Liver (tissue), 9 donors: ENCODE measurements around the genes CCDC54, RETNLB and NECTIN3.

- PRO-cap, 5 experiments, result peak in 3 of 5 experiments; most common plus-strand start chr3:102180497 (in 3); most common minus-strand start chr3:102180386 (in 1)
- RAMPAGE, long total RNA, 2 experiments, result no peak in any of the 2 experiments
- RRBS, result no CpG with 5 or more reads among the region's 8 CpGs
Measured at GRCh38 chr3:102180216-102180662, 254.6 kb upstream of the ZPLD1 start.

DNA sequence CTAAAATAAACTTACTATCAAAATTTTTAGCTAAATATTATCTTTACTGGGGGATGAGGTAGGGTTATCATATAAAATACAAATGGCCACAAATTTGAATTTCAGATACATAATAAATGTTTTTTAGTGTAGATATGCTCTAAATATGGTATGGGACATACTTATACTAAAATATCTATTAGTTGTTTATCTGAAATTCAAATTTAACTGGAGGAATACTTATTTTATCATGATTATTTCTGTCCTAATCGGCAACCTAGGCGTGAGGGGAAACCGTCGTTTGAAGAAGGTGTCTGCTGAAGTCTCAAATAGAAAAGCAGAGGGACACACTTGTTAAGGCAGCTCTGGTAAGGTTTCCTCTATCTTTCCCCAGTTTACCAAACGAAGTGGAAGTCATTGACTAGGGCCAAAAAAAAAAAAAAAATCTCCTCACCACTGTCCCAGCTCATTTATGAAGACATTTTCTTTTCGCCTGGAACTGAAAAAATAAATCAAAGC is 238.4 kb downstream of the ZPLD1 start:
- PRO-cap, 5 experiments, result peak in 2 of 5 experiments; most common plus-strand start position 311 of the sequence (in 1); most common minus-strand start position 281 of the sequence (in 1)
- RAMPAGE, long total RNA, 2 experiments, result no peak in any of the 2 experiments
- RRBS, result no CpG with 5 or more reads among the region's 6 CpGs

- PRO-cap, 5 experiments, result peak in 1 of 5 experiments; most common plus-strand start chr3:104850561 (in 1)
- RAMPAGE, long total RNA, 2 experiments, result no peak in any of the 2 experiments
Measured at GRCh38 chr3:104850372-104850663, 516.4 kb upstream of the ALCAM start.

- PRO-cap, 5 experiments, result no peak in any of the 5 experiments
- RAMPAGE, long total RNA, 2 experiments, result no peak in any of the 2 experiments
- RRBS, result no CpG with 5 or more reads among the region's 3 CpGs
Measured at GRCh38 chr3:105801432-105801866, 67.4 kb downstream of the CBLB start.

- PRO-cap, 5 experiments, result peak in 2 of 5 experiments; most common plus-strand start chr3:105867430 (in 2)
- RAMPAGE, long total RNA, 2 experiments, result no peak in any of the 2 experiments
- RRBS, result no CpG with 5 or more reads among the region's 9 CpGs
Measured at GRCh38 chr3:105867224-105867716, 1.5 kb downstream of the CBLB start.

GRCh38 chr3:107208039-107208673 is 169.1 kb upstream of the CCDC54 start:
- PRO-cap, 5 experiments, result peak in 1 of 5 experiments; most common plus-strand start chr3:107208276 (in 1)
- RAMPAGE, long total RNA, 2 experiments, result no peak in any of the 2 experiments
- RRBS, result no CpG with 5 or more reads among the region's 2 CpGs

GRCh38 chr3:107377174-107377598 is at the start of gene CCDC54:
CCDC54 (plus strand) TSS chr3:107377439.
- PRO-cap, 5 experiments, result no peak in any of the 5 experiments
- RAMPAGE, long total RNA, 2 experiments, result no peak in any of the 2 experiments

- PRO-cap, 5 experiments, result peak in 5 of 5 experiments; most common plus-strand start chr3:107524903 (in 4); most common minus-strand start chr3:107524560 (in 2)
- RAMPAGE, long total RNA, 2 experiments, result no peak in any of the 2 experiments
- RRBS, result no CpG with 5 or more reads among the region's 25 CpGs
Measured at GRCh38 chr3:107524479-107525026, 1.8 kb downstream of the BBX start.

GRCh38 chr3:107992852-107993799 is 97.7 kb downstream of the CD47 start:
- PRO-cap, 5 experiments, result no peak in any of the 5 experiments
- RAMPAGE, long total RNA, 2 experiments, result no peak in any of the 2 experiments
- RRBS, result no CpG with 5 or more reads among the region's 11 CpGs

DNA sequence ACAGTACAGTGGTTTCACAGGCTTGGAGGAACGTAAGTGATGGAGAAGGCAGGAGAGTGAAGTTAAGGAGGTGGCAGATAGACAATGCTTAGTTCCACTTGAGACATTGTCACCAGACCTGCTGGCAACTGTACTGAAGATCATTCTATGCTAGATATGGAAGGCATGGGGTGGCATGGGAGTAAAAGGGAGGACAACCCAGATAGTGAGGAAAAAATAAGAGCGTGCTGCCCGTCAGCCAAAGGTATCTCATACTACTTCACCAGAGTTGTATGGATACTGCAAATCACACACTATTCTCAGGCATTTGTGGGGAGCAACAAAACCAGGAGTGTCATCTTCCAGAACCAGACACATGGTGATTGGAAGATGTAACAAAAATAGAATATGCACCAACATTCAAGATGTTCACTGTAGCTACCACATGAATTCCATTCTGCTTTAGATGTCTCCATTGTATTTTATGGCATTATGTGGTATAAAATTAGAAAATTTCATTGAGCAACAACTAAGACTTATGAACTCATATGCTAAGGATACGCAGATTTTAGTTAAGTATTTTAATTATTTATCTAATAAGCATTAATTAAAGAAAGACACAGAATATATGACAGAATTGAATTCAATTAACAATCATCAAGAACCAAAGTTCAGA is 34.9 kb downstream of the CD47 start:
- PRO-cap, 5 experiments, result no peak in any of the 5 experiments
- RAMPAGE, long total RNA, 2 experiments, result no peak in any of the 2 experiments
- RRBS, result no CpG with 5 or more reads among the region's 4 CpGs

- PRO-cap, 5 experiments, result no peak in any of the 5 experiments
- RAMPAGE, long total RNA, 2 experiments, result no peak in any of the 2 experiments
Measured at GRCh38 chr3:108092916-108093155, 2.0 kb upstream of the CD47 start.

- PRO-cap, 5 experiments, result no peak in any of the 5 experiments
- RAMPAGE, long total RNA, 2 experiments, result no peak in any of the 2 experiments
- RRBS, result no CpG with 5 or more reads among the region's 8 CpGs
Measured at GRCh38 chr3:108099711-108100281, 9.0 kb upstream of the CD47 start.

- PRO-cap, 5 experiments, result no peak in any of the 5 experiments
- RAMPAGE, long total RNA, 2 experiments, result no peak in any of the 2 experiments
- RRBS, result no CpG with 5 or more reads among the region's 4 CpGs
Measured at GRCh38 chr3:108127144-108127697, 36.4 kb upstream of the CD47 start.

GRCh38 chr3:108389444-108389682 is 93.0 kb downstream of the HHLA2 start:
- PRO-cap, 5 experiments, result no peak in any of the 5 experiments
- RAMPAGE, long total RNA, 2 experiments, result no peak in any of the 2 experiments
- RRBS, result no CpG with 5 or more reads among the region's 1 CpG

- PRO-cap, 5 experiments, result no peak in any of the 5 experiments
- RAMPAGE, long total RNA, 2 experiments, result no peak in any of the 2 experiments
- RRBS, result no CpG with 5 or more reads among the region's 3 CpGs
Measured at GRCh38 chr3:108757267-108757596, at the start of gene RETNLB. RETNLB (minus strand) TSS chr3:108757410.

- PRO-cap, 5 experiments, result no peak in any of the 5 experiments
- RAMPAGE, long total RNA, 2 experiments, result no peak in any of the 2 experiments
- RRBS, result no CpG with 5 or more reads among the region's 6 CpGs
Measured at GRCh38 chr3:108806299-108806968, 16.2 kb upstream of the TRAT1 start.

DNA sequence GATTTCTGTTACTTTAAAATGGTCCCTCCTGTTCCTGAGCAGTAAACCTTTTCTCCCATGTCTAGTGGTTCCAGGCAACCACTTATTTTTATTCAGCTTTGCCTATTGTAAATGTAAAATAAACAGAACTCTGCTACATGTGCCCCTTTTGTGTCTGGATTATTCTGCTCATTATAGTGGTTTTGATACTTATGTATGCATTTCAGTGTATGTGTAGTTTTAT is 641.4 kb upstream of the DPPA4 start:
- PRO-cap, 5 experiments, result peak in 2 of 5 experiments; most common minus-strand start position 83 of the sequence (in 2)
- RAMPAGE, long total RNA, 2 experiments, result no peak in any of the 2 experiments

DNA sequence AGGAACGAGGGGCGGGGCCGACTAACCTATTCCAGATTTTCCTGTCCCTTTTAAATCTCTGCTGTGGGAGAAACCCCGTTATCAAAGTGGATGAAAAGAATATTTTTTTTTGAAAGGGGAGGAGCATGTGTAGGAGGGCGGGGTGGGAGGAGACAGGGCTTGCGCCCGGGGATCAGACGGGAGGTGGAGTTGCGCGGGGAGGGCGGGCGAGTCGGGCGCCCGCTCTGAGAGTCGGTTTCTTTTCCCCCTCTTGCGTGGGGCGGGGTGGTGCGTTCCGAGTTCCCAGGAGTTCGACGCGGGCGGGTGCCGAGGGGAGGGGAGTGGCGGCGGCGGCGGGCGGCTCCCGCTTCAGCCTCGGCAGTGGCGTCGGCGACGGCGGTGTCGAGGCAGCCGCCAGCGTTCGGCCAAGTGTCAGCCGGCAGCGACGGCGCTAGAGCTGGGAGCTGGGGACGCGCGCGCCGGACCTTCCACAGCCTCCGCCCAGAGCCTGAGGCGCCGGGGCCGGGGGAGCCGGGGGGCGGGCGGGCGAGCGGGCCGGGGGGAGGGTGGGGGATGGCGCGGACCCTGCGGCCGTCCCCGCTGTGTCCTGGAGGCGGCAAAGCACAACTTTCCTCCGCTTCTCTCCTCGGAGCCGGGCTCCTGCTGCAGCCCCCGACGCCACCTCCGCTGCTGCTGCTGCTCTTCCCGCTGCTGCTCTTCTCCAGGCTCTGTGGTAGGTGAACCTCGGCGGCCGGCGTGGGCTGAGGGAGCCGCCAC is at the start of gene NECTIN3:
Gene NECTIN3, plus strand, starts transcription at position 351 of the 756 bp plus-strand sequence.
- PRO-cap, 5 experiments, result peak in 5 of 5 experiments; most common plus-strand start position 186 of the sequence (in 4); most common minus-strand start position 52 of the sequence (in 1)
- RAMPAGE, long total RNA, 2 experiments, result no peak in any of the 2 experiments
- RRBS, result 1% methylated on average over 24 of the region's 78 CpGs

DNA sequence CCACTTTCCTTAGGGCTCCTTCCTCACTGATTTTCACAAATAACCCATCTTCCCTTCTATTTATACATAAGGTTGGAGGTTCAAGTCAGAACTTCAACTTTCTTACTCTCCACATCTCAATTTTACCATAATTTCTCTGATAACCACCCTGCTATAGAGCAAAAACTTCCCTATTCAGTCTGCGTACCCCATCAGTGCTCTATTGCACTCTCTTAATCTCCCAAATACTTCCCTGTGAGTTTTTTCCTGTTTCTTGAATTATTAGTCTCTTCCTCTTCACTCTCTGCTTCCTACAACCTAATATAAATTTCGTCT is 21.6 kb upstream of the CD96 start:
- PRO-cap, 5 experiments, result peak in 1 of 5 experiments; most common minus-strand start position 176 of the sequence (in 1)
- RAMPAGE, long total RNA, 2 experiments, result no peak in any of the 2 experiments
- RRBS, result no CpG with 5 or more reads among the region's 2 CpGs

DNA sequence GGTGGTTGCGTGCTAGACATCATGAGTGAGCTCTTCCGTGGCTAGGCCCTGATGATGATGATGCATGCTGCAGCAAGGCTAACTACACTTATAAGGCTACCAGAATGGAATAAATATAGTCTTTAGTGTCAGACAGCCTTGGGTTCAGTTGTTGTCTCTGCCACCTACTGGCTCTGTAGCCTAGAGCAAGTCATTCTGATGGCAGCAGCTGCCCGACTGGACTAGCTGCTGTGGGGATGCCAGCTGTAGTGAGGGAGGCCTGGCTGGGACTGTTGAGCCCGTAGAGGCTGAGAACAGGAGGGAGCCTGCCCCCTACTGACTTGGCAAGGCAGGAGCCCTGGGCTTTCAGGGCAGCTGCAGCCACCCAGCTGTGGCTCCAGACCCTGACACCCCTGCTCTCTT is 21.4 kb upstream of the ZBED2 start:
- PRO-cap, 5 experiments, result no peak in any of the 5 experiments
- RAMPAGE, long total RNA, 2 experiments, result no peak in any of the 2 experiments
- RRBS, result no CpG with 5 or more reads among the region's 4 CpGs